ENCODE measurements around a stretch of chr7.

GRCh38 chr7:103990801-103991494, 1.5 kb upstream of the RELN start:
- PRO-cap, 2 experiments, result no peak in any of the 2 experiments
- RAMPAGE, long total RNA, 4 experiments, result no peak in any of the 4 experiments

- PRO-cap, 2 experiments, result no peak in any of the 2 experiments
- RAMPAGE, long total RNA, 4 experiments, result no peak in any of the 4 experiments
Measured at GRCh38 chr7:104669933-104670319, 341.5 kb downstream of the LHFPL3 start.

DNA sequence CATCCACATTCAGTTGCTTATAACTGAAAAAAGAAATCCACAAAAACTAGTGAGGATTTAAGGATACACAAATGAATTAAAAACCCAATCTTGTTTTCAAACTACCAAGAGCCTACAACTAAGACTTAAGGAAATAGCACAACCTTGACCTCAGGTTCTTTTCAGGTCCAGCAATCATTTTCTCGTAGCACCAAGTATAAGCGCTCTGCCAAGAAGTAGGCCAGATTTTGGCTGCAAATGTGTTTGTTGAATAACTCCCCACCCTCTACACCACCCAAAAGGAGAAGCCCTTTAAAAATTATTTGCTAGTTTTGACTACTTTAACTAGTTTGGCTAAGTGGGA, 2.8 kb upstream of the KMT2E start:
- PRO-cap, 2 experiments, result no peak in any of the 2 experiments
- RAMPAGE, long total RNA, 4 experiments, result no peak in any of the 4 experiments

GRCh38 chr7:105359666-105360322, 28.9 kb downstream of the SRPK2 start:
- PRO-cap, 2 experiments, result no peak in any of the 2 experiments
- RAMPAGE, long total RNA, 4 experiments, result no peak in any of the 4 experiments

- PRO-cap, 2 experiments, result no peak in any of the 2 experiments
- RAMPAGE, long total RNA, 4 experiments, result no peak in any of the 4 experiments
Measured at GRCh38 chr7:105565406-105565810, 15.9 kb downstream of the EFCAB10 start.

- PRO-cap, 2 experiments, result no peak in any of the 2 experiments
- RAMPAGE, long total RNA, 4 experiments, result no peak in any of the 4 experiments
Measured at GRCh38 chr7:105680511-105681122, 99.3 kb upstream of the EFCAB10 start.

DNA sequence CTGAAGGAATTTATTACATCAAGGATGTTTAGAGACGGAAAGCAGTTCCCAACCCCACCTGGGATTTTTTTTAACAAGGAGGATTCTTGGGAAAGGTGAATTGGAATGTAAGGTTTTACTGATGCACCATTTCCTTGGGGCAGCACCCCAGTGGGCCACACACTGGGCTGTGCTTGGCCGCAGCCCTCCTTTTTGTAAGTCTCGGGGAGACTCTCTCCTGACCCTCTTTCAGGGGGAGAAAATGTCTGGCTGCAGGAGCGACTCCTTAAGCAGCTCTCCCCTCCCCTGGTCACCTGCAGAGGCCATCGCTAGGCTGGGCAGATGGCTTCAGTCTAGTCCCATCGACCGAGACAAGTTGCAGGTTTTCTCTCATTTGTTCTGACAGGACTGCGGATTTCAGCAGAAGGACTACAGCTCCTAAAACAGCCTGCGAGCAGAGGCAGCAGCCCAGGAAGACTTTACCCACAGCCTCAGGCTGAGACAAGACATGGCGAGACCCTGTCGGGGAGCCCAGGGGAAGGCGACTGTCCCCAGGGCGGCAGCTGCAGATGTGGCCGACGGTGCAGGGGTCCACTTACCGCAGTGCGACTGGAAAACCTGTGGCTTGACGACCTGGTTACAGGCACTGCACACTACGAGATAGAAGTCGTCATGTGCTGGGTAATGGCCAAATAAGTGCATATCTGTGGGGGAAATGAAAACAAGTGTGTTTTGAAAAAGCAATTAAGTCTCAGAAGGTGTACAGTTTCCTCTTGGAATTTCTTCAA, 88.2 kb downstream of the ATXN7L1 start:
- PRO-cap, 2 experiments, result no peak in any of the 2 experiments
- RAMPAGE, long total RNA, 4 experiments, result no peak in any of the 4 experiments

DNA sequence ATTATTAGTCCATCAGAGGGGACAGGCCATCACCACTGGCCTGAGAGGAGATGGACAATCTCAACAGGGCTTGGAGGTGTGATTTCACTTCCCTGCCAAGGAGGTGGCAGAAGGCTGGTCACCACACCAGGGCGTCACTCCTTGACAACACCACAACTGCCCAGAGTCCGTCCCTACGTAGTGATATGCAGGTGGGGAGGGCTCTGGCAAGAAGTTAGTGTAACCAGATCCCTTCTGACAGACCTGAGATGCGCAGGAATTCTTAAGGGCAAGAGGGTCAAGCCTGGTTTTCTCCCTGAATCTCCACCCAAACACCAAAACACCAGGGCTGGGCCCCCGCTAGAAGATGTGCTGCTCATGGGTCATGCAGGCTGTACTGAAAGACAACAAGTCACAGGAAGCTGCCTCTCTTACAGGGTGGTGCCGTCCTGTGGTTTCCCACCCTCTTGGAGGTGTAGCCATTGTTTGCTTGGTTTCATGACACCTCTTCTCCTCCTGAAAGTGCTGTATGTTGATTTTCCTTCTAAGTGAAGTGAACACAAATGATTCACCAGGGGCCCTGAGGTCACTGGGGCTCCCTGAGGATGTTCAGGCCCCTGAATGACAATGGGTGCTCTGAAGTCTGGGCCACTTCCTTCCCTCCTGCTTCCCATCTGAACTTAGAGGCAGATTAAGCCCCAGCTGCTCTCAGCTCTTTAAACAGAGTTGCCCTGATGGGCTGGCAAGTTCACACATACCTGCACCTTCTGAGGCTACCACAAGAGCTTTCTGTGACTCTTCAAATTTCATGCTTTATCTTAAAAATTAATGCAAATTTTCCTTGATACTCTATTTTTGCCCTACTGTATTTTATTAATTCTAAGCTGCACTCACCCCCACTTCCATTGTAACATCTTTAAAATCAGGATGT, 27.0 kb downstream of the ATXN7L1 start:
- PRO-cap, 2 experiments, result no peak in any of the 2 experiments
- RAMPAGE, long total RNA, 4 experiments, result no peak in any of the 4 experiments

DNA sequence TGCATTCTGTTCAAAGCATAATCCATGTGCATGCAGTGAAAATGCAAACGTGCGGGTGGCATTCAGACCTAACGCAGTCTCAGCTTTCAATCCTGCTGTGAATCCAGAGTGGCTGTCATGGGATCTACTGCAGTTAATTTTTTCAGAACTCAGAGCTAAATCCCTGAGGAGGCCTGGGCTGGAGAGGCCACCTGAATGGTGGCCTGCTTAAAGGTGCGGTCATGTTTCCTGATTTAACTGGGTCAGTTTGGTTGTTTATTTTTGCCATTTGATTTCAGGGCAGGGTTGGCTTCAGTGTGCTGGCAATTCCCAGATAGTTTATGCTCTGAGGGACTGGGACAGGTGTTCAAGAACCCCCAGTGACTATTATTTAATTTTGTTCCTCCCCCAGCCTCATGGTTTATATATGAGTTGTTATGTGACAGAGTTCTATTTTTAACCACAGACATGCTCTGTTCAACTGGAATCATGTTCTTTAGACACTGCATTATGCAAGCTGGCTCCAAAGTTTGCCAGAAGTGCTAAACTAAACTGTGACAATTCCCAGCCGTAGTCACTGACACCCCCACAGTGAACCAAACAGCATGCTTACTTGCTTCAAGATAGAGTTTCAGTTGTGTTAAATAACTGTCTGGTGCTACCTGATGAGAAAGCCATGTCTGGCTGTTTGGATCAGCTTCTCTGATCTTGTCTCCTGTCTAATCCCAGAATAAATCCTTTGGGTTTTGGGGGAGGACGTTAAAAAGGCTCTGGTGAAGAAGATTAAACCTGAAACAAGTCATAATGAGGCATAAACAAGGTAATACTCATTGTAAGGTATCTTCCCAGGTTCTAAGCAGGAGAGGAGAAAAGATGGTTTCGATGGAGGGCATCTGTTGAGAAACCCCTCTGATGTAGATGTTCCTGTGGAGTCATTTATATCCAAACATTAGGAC, 27.7 kb upstream of the SYPL1 start:
- PRO-cap, 2 experiments, result no peak in any of the 2 experiments
- RAMPAGE, long total RNA, 4 experiments, result no peak in any of the 4 experiments

- PRO-cap, 2 experiments, result peak in 1 of 2 experiments; most common plus-strand start chr7:106176934 (in 1)
- RAMPAGE, long total RNA, 4 experiments, result no peak in any of the 4 experiments
Measured at GRCh38 chr7:106176340-106177186, 64.5 kb upstream of the SYPL1 start.

- PRO-cap, 2 experiments, result no peak in any of the 2 experiments
- RAMPAGE, long total RNA, 4 experiments, result start-site peak on the minus strand in 1 of 4 experiments, at chr7:106254373-106254478 at its widest, 49 reads per replicate
Measured at GRCh38 chr7:106253959-106255091, 30.5 kb downstream of the NAMPT start.

GRCh38 chr7:106262729-106263430, 21.9 kb downstream of the NAMPT start:
- PRO-cap, 2 experiments, result no peak in any of the 2 experiments
- RAMPAGE, long total RNA, 4 experiments, result no peak in any of the 4 experiments

- PRO-cap, 2 experiments, result no peak in any of the 2 experiments
- RAMPAGE, long total RNA, 4 experiments, result no peak in any of the 4 experiments
Measured at GRCh38 chr7:106269675-106270256, 15.0 kb downstream of the NAMPT start.

DNA sequence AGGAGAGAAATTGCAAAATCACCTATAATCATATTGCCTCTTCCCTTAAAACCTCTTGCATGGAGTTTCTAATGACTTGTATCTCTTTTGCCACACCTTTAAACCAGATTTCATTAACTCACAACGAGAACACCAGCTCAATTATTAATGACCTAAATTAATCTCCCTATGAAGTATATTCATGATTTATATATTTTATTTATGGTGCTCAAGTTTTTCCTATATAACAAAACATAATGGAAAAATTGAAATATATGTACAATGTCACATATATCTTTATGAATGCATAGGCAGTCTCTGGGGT, 3.1 kb downstream of the NAMPT start:
- PRO-cap, 2 experiments, result no peak in any of the 2 experiments
- RAMPAGE, long total RNA, 4 experiments, result no peak in any of the 4 experiments

GRCh38 chr7:106283626-106284738, 801 bp downstream of the NAMPT start:
- PRO-cap, 2 experiments, result peak in 2 of 2 experiments; most common plus-strand start chr7:106284192 (in 2); most common minus-strand start chr7:106283852 (in 1)
- RAMPAGE, long total RNA, 4 experiments, result start-site peak on the minus strand in 4 of 4 experiments, at chr7:106284520-106284557 at its widest, 29 to 250 reads per replicate

DNA sequence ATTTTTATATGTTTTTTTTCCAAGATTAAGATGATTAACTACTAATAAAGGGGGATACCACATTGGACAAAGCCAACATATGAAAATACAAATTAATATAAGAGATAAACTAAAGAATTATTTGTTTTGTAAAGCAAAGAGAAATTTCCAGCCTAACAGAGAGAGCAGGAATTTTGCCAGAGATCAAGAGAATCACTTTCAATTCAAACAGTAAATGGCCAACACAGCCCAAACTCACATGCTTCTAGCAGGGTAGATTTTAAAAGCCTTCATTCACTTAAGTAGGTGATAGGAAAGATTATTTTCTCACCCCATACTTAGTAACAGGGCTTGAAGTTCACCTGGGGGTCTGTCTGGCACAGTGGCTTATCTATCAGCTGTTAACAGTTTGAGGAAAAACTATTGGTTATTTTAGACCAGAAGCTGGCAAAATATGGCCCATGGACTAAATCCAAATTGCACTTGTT, 129.4 kb upstream of the NAMPT start:
- PRO-cap, 2 experiments, result no peak in any of the 2 experiments
- RAMPAGE, long total RNA, 4 experiments, result no peak in any of the 4 experiments

DNA sequence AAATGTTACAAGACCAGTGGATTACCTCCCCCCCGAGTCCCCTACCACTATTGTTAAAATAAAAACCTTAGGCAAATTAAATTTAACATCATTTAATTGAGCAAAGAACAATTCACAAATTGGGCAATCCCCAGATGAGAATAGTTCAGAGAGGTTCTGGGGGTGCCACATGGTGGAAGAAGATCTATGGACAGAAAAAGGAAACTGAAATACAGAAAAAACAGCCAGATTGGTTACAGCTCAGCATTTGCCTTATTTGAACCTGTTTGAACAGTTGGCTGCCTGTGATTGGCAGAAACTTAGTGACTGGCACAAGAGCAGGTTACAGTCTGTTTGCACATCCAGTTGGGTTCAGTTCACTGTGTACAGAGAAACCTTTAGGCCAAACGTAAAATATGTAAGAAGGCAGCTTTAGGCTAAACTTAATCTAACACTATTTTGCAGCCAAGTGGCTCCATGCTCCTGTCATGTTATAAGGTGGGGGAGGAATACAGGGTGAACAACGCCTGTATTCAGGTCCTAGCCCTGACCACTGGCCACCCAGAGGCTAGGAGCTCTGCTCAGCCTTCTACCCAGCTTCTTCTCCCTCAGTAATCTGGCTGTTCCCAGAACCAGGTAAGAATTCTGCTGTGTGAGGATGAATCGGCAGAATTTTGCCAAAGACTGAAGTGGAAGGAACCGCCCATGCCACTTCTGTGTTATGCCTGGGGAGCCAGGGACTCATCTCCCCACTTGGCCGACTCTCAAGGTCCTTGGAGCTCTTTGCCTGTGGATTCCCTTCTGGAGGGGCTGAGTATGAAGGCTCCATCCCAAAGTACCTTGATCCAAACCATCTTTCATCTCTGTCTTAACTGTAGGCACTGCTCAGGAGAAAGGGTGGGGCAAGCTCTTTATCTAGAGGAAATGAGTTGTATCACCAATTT, 164.2 kb upstream of the NAMPT start:
- PRO-cap, 2 experiments, result no peak in any of the 2 experiments
- RAMPAGE, long total RNA, 4 experiments, result no peak in any of the 4 experiments

- PRO-cap, 2 experiments, result no peak in any of the 2 experiments
- RAMPAGE, long total RNA, 4 experiments, result no peak in any of the 4 experiments
Measured at GRCh38 chr7:106462431-106462915, 177.7 kb upstream of the NAMPT start.

DNA sequence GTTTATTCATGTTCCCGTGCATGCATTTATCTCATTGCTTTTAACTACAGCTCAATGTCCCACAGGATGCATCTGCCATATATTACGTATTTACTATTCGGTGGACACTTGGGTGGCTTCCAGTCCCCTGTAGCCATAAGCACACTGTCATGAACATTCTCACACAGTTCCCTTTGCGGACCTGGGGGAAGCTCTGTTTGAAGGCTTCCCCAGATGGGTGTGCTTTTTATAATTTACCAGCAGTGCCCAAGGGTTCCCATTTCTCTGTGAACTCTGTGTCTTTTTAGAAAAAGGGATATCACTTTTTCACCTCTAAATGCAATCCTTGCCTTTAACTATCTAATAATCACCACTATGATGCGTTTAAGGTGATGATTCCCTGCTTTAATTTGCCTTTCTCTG, 122.2 kb downstream of the CCDC71L start:
- PRO-cap, 2 experiments, result no peak in any of the 2 experiments
- RAMPAGE, long total RNA, 4 experiments, result no peak in any of the 4 experiments

- PRO-cap, 2 experiments, result peak in 1 of 2 experiments; most common plus-strand start chr7:106661424 (in 1)
- RAMPAGE, long total RNA, 4 experiments, result no peak in any of the 4 experiments
Measured at GRCh38 chr7:106661365-106661607, 328 bp upstream of the CCDC71L start.